Cardiac muscle cell (in vitro differentiated cells and primary cell): Measurements from ENCODE around the genes PRAMEF27, PRAMEF18 and PRDM2.

GRCh38 chr1:12457530-12457955 is 160.5 kb downstream of the DHRS3 start:
- RAMPAGE, long total RNA, result no peak
- RRBS, result no CpG with 5 or more reads among the region's 4 CpGs

DNA sequence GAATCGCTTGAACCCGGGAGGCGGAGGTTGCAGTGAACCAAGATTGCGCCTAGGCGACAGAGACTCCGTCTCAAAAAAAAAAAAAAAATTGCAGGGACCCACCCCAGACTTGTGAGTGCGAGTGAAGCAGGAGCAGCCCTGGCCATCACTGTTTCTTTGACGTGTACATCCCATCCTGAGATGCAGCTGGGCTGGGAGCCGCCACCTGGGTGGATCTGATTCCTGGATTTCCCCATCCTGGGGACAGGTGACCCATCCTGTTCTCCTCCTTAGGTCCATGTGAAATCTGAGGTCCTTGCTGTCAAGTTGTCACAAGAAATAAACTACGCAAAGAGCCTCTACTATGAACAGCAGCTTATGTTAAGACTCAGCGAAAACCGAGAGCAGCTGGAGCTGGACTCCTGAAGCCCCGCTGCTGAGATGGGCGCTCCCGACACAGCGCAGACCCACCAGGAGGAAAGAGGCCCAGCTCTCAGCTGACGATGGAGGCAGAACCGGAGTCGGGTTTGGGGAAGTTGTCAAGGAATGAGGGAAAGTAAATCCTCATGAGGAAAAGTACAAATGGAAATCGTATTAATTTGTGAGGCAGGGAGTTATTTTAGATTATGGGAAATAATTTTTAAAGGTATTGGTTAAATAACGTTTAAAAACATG is 109.3 kb downstream of the DHRS3 start:
- RAMPAGE, long total RNA, result no peak
- RRBS, result no CpG with 5 or more reads among the region's 21 CpGs

DNA sequence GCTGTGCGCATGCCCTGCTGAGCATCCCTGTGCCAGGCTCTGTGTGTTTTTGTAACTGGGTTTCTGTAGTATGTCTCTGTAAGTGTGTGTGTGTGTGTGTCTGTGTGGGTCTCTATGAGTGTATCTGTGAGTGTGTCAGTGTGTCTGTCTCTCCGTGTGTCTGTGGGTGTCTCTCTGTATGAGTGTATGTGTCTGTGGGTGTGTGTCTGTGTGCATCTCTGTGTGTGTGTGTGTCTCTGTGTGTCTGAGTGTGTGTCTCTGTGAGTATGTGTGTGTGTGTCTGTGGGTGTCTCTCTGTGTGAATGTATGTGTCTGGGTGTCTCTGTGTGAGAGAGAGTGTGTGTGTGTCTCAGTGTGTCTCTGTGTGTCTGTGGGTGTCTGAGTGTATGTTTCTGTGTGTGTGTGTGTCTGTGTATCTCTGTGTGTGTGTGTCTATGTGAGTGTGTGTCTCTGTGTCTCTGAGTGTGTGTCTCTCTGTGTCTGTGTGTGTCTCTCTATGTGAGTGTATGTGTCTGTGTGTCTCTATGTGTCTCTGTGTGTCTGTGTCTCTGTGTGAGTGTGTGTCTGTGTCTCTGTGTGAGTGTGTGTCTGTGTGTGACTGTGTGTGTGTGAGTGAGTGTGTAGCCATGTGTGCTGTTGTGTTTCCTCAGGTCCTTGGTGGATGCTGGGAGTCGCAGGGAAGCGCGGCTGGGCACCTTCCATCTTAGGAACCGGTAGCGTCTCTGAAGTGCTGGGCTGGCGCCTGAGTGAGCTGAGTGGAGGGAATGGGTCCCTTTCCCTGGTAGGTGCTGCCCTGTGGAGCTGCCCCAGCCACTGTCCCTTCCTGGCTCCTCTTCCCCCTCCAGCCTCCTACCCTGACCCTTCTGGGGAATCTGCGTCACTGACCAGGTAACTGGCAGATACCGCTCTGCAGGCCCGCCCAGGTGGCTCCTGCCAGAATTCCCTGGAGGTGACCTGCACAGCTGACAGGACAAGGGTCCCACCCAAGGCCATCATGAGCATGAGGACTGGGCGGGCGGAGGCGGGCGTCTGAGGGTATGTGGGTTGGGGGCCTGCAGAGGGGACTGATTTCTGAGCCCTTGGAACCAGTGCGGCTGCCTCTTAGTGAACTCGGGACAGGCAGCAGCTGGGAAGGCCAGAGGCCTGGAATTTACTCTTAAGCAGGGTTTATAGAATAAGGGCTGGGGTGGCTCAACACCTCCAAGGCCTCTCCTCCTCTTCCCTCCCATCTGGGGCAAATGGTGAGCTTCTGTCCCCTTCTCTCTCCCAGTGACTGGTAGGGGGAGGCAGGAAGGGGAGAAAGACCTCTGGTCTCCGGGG is 32.8 kb downstream of the DHRS3 start:
- RAMPAGE, long total RNA, result no peak
- RRBS, result no CpG with 5 or more reads among the region's 18 CpGs

- RAMPAGE, long total RNA, result no peak
- RRBS, result 3% methylated on average over 16 of the region's 52 CpGs
Observed at GRCh38 chr1:12594660-12595780, 23.0 kb downstream of the DHRS3 start.

DNA sequence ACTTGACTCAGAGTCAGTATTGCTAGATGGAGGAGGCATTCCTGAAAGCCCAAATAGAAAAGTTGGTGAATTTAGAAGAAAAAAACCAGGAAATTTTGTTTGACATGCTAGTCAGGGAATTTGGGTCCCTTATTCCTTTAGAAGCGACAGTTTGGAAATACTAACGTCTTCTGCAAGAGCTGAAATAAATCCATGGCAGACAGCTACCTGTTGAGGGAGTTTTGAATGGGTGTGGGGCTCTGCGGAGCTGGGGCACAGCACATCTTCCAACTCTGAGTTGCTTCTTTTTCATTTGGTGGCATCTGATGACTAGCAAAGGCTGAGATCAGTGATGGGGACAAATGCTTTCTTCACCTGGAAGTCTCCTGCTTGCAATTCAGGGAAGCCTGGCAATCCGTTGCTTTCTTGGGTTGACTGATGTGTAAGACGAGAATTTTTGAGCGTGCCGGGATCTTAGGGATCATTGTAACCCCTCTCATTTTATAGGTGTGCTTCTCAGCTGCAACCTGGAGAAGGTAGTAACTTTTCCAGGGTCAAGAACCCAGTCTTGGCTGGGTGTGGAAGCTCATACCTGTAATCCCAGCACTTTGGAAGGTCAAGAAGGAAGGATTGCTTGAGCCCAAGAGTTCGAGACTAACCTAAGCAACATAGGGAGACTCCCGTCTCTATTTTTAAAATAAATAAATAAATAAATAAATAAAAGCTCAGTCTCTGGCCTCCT is 6.6 kb downstream of the DHRS3 start:
- RAMPAGE, long total RNA, result no peak
- RRBS, result no CpG with 5 or more reads among the region's 9 CpGs

DNA sequence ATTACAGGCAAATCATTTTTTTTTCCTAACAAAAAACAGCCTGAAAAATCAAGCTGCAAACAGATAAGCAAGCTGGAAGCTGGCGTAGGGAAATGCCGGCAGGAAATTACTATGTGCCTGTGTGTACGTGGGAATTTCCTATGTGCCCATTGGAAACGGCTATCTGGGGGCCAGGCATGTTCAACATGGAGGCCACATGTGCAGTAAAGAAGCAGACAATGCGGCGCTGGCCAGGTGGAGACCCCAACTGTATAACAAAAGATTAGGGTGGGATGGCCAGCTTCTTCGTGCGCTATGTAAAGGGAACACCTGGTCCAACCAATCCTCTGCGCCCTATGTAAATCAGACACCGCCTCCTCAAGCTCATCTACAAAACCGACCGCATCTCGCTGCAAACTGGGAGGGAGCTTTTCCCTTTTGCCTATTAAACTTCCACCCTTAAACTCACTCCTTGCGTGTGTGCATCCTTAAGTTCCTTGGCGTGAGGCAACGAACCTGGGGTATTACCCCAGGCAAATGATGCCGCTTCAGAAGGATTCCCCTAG is 9.0 kb upstream of the AADACL4 start:
- RAMPAGE, long total RNA, result no peak
- RRBS, result no CpG with 5 or more reads among the region's 17 CpGs

DNA sequence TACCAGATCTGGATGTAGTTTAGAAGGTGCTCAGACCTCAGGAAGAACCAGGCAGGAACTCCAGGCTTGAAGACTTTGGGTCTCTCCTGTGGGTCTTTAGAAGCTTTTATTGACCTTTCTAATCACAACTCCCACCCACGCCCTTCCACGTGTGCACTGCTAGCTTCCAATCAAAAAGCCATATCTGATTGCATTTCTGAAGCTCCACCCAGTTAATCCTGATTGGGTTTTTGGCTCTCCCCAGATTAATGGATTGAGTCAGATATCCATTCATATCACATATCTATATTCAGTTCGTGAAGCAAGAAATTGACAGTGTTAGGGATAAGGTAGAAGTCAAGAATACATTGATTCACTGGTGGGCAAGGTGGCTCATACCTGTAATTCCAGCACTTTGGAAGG is at the start of gene PRAMEF27:
Gene PRAMEF27, minus strand, starts transcription at position 165 of the 402 bp plus-strand sequence.
- RAMPAGE, long total RNA, result no peak
- RRBS, result no CpG with 5 or more reads among the region's 3 CpGs

- RAMPAGE, long total RNA, result no peak
- RRBS, result no CpG with 5 or more reads among the region's 4 CpGs
Observed at GRCh38 chr1:13226079-13226587, at the start of gene PRAMEF18. PRAMEF18 (minus strand) TSS chr1:13226154.

- RAMPAGE, long total RNA, result no peak
- RRBS, result 2% methylated on average over 54 of the region's 115 CpGs
Observed at GRCh38 chr1:13699878-13700755, at the start of gene PRDM2. PRDM2 (plus strand) TSS chr1:13700188.

DNA sequence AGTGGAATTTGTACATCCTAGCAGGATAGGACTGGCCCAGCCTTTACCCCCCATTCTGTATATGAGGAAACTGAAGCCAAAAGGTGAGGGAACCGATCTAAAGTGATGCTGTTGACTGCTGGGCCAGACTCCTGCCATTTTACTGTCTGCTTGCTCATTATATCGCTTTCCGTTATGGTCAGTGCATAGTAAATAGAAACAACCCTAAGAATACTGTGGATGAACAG is 31.9 kb downstream of the PRDM2 start:
- RAMPAGE, long total RNA, result no peak
- RRBS, result no CpG with 5 or more reads among the region's 3 CpGs

DNA sequence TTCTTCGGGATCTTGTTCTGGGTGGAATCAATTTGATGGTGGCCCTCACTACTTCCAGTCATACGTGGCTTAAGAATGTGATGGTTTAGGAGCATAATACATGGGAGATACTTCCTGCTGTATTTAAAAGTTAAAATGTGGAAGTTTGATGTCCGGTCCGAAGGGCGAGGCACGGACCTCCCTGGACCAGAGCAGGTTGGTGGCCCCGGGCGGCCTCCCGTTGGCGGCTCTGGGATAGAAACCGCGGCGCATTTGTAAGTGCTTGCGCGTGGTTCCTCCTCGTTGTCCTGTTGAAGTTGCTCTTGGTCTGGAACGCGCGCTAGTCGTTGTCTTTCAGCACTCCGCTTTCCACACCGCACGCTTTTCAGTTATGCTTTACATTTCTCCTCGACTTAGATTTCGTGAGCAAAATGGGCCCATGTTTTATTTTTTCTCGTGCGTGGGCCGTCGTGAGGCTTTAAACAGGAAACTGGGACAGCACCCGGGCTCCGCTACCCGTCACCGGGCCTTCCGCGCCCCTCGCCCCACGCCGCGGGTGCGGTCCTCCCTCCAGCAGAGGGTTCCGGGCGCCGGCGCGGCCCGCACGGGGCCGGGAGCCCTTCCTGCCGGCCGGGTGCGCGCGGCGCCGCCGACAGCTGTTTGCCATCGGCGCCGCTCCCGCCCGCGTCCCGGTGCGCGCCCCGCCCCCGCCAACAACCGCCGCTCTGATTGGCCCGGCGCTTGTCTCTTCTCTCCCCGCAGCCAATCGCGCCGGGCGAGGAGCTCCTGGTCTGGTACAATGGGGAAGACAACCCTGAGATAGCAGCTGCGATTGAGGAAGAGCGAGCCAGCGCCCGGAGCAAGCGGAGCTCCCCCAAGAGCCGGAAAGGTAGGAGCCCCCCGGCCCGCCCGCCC is 48.9 kb downstream of the PRDM2 start:
- RAMPAGE, long total RNA, result no peak
- RRBS, result 2% methylated on average over 41 of the region's 85 CpGs

GRCh38 chr1:13754789-13755169 is 54.8 kb downstream of the PRDM2 start:
- RAMPAGE, long total RNA, result no peak
- RRBS, result no CpG with 5 or more reads among the region's 4 CpGs

DNA sequence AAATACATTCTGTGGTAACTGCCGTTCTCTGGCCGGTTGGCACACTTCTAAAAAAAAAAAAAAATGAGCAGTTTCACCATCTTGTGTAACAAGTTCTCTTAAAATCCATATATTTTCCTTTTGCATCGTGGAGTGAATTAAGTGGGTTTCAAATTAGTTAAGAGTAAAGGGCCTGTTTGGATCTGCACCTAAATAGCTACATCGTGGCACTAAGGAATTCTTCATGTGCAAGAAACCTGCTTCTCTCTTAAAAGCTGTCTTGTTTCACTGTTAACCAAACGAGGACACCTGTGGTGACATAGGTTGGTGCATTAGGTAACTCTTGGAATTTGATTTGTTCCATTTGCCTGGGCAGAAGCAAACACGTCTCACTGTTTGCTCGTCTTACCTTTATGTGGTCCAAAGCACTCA is 60.8 kb downstream of the PRDM2 start:
- RAMPAGE, long total RNA, result no peak
- RRBS, result no CpG with 5 or more reads among the region's 7 CpGs

DNA sequence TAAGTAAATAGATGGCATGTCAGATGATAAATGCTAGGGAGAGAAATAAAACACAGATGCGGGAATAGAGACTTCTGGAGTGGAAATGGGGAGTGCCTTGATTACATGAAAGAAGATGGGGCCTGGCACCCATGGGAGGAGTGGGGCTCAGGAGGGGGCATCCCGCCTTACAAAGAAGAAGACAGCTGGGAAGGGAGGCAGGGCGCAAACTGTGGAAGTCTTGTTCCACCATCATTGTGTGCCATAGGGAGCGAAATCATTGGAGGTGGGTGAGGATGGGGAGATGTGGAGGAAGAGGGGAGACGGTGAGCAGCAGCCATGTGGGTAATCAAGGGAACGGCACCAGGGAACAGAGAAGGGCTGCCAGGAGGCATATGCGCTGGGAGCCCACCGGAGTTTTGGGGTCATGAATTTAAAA is 100.2 kb downstream of the PRDM2 start:
- RAMPAGE, long total RNA, result no peak
- RRBS, result no CpG with 5 or more reads among the region's 8 CpGs

GRCh38 chr1:14223602-14224346 is 374.7 kb upstream of the KAZN start:
- RAMPAGE, long total RNA, result no peak
- RRBS, result no CpG with 5 or more reads among the region's 8 CpGs

- RAMPAGE, long total RNA, result no peak
- RRBS, result no CpG with 5 or more reads among the region's 1 CpG
Observed at GRCh38 chr1:14394680-14395124, 203.8 kb upstream of the KAZN start.

- RAMPAGE, long total RNA, result no peak
- RRBS, result 14% methylated on average over 3 of the region's 23 CpGs
Observed at GRCh38 chr1:14732757-14733636, 134.5 kb downstream of the KAZN start.

DNA sequence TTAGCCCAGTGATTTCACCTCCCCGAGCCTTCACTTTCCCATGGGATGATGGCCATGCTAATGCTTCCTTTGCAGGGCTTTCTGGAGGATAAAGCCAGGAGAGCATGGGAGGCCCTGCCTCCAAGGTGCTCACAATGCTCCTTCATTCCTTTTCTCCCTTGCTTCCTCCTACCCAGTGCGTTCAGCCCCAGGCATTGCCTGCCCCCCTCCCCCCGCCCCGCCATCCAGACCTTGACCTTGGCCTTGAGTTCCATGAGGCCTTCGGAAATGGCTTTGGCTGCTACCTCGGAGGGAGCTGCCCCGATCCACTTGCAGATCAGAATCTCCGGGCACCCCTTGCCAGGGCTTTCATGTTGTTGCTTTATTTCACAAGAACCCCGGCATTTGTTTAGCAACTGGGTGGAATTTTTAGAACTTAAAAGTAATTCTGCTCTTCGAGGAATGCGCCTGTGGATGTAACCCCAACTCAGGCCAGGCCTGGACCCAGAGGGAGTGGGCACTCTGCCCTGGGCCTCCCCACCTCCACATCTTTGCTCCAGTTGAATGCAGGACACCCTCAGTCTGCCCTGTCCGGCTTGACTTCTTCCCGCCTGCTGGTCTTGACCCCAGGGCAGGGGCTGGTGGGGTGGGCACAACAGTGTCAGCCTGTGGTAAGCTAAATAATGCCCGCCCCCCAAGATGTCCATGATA is 154.1 kb upstream of the TMEM51 start:
- RAMPAGE, long total RNA, result no peak
- RRBS, result 91% methylated on average over 1 of the region's 14 CpGs

DNA sequence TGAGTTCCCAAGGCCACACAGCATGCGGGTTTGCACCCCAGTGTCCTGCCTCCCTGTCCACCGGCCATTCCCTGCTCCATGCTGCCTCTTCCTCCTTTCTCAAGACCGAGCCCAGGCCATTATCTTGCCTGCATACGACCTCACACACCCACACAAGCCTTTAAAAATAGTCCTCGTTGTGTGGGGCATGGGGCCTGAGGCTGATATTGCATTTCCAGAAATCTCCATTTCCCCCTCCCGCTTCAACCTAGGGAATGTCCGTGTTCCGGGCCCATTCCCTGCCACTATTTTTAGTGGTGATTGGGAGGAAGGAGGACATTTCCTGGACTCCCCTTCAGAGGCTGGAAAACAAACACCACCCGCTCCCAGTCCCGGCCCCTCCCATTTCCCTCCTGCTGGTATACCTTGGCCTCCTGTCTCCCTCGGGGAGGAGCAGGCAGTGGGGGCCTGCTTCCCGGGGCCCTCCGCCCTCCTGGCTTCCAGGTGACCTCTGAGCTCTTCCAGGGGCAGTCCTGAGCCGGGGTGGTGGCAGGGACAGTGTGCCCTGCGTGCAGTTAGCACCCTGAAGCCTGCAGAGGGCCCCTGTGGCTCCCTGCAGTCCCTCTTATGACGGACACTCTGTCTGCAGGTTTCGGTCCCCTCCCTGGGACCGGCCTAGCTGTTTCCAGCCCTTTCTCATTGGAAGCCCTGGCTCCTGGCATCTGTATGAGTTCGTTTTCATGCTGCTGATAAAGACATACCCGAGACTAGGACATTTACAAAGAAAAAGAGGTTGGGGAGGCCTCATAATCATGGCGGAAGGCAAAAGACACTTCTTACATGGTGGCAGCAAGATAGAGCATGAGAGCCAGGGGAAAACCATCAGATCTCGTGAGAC is 132.2 kb upstream of the TMEM51 start:
- RAMPAGE, long total RNA, result no peak
- RRBS, result 33% methylated on average over 7 of the region's 22 CpGs

DNA sequence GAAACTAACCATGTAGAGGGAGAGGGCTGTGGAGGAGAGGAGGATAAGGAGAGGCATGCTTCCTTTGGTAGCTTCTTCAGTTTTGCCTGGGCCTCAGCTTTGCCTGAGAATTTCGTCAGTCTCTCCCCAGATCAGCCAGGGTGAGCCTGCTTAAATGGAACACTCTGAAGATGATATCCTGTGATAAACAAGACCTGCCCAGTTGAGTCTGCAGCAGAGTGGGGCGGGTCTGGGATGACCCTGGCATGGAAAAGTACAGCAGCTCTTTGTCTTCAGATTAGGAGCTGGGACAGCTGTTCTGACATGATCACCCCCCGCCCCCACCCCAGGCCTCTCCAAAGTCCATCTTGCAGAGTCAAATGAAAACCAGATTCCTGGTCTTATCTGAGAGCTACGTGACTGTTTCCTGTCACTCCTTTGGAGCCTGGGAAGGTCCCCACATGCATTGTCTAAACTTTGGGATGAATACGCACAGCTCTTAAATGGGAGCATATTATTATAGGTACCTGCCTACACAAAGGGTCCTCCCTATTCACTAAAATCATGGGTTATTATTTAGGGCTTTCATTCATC is 2.1 kb upstream of the TMEM51 start:
- RAMPAGE, long total RNA, result no peak
- RRBS, result no CpG with 5 or more reads among the region's 5 CpGs